Astrocyte (in vitro differentiated cells and primary cell): ENCODE data around the gene CNKSR3.

- PRO-cap = no peak
- RRBS, 2 experiments = no CpG with 5 or more reads among the region's 7 CpGs
These were observed 64.8 kb downstream of the SYNE1 start for GRCh38 chr6:152572222-152572845.

- PRO-cap = unidirectional peak, plus-strand start at chr6:152636658
- RRBS, 2 experiments = no CpG with 5 or more reads among the region's 37 CpGs
These were observed 1.1 kb downstream of the SYNE1 start for GRCh38 chr6:152635775-152636730.

DNA sequence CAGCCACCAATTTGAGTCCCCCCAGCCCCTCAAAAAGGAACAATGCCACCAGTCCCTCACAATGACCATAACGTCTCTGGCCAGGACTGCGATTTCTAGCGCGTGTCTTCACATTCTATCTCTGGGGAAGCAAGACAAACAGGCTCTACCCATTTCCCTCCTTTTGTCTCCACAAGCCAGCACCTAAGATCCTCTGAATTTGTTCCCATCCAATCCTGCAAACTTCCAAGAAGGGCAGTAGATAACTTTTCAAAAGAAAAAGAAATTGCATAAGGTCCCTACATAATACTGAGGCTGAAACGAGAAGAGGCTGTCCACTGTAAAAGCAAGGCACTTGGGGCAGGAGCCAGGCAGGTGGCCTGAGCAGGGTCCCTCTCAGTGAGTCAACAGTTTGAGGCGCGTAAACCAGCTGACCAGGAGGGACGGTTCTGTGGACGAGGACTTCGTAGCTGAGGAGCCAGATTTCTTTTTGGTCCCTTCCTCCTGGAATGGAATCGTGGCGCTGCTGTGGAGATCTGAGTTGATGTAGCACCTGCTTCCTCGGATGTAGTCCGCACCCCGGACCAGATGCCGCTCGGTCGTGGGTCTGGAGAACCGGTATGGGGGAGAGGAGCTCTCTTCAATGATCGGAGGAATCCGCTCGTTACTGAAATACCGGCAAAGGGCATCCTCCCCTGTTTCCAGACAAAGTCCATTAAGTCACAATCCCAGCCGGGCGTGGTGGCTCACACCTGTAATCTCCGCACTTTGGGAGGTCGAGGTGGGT is 49.6 kb upstream of the IPCEF1 start:
- PRO-cap = no peak
- RRBS, 2 experiments = 100% methylated on average over 5 of the region's 27 CpGs; no CpG with 5 or more reads in 1 of the 2 experiments

DNA sequence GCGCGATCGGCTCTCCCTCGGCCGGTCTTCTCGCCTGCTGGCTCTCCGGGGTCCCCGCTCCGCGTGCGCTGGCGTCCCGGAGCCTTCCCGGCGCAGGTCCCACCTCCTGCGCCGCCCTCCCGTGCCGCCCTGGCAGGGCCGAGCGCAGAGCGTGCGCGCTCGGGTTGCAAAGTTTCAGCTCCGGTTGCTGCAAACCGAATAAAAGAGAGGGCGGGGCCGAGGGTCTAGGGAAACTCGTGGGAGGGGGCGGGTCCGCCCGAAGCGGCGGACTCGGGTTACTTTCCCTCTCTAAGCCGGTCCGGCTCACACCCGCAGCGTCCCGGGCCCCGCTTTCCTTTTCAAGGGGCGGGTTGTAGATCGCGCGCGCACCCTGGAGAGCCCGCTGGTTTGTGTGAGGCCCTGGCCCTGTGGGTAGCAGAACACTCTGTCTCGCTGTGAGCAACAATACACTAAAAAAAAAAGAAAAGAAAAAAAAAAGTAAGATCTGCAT is at the start of gene CNKSR3:
Gene CNKSR3 (minus strand): TSS at position 200 of the 490 bp plus-strand sequence.
- PRO-cap = no peak
- RRBS, 2 experiments = 2 to 3% methylated on average over 10 to 21 of the region's 49 CpGs

DNA sequence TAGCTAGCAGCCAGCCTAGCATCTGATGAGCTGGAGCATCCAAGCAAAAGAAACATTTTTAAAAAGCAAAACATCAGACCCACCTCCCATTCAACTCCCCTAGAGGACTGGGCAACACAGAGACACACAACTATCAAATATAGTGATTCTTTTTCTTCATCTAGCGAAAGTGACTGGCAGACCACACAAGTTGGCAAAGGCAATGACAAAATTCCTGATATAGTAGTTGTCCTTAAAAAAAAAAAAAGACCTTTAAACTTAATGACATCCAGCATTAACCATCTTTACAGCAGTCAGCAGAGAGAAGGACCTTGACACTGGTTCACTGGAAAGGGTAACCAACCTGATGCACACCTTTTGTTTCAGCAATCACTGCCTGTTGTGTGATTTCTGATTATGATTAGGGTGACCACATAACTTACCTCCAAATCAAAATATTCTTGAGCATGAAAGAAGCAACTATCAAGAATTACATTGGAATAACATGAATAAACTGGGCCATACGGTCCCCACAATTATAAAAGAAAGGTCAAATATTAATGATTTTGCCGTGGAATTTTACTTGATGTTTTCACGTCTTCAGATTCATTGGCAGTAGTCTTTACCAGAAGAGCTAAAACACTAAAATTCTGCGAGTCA is 1.8 kb upstream of the CNKSR3 start:
- PRO-cap = no peak
- RRBS, 2 experiments = no CpG with 5 or more reads among the region's 5 CpGs

GRCh38 chr6:154615547-154616144 is 105.2 kb upstream of the CNKSR3 start:
- PRO-cap = no peak
- RRBS, 2 experiments = no CpG with 5 or more reads among the region's 16 CpGs

DNA sequence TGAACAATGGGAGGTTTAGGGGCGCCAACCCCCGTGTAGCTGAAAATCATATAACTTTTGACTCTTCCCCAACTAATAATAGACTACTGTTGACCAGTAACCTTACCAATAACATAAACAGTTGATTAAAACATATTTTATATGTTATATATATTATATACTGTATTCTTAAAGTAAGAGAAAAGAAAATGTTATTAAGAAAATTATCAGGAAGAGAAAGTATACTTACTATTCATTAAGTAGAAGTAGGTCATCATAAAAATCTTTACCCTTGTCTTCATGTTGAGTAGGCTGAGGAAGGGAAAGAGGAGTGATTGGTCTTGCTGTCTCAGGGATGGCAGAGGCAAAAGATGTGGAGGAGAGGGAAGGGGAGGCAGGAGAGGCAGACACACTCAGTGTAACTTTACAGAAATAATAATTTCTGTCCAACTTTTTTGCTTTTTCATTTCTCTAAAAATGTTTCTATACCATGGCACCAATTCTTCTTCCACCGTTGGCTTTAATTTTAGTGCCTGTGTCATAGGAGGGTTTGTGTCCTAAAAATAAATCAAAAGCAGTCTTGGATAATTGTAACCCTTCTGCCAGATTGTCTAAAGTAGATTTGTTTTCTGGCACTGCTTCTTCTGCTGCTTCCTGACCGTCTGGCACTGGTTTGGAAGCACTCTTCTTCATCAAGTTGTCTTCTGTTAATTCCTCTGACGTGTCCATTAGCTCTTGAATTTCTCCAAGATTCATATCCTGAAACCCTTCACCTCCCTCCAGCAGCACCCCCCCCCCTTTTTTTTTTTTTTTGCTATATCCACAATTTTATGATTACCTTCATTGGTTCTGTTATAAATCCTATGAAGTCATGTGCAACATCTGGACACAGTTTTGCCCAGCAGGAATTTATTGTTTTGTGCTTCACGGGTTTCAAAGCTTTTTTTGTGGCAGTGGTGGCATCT is 32.9 kb downstream of the SCAF8 start:
- PRO-cap = no peak
- RRBS, 2 experiments = no CpG with 5 or more reads among the region's 6 CpGs

- PRO-cap = no peak
- RRBS, 2 experiments = no CpG with 5 or more reads among the region's 7 CpGs
These were observed 61.8 kb downstream of the SCAF8 start for GRCh38 chr6:154794860-154795546.

DNA sequence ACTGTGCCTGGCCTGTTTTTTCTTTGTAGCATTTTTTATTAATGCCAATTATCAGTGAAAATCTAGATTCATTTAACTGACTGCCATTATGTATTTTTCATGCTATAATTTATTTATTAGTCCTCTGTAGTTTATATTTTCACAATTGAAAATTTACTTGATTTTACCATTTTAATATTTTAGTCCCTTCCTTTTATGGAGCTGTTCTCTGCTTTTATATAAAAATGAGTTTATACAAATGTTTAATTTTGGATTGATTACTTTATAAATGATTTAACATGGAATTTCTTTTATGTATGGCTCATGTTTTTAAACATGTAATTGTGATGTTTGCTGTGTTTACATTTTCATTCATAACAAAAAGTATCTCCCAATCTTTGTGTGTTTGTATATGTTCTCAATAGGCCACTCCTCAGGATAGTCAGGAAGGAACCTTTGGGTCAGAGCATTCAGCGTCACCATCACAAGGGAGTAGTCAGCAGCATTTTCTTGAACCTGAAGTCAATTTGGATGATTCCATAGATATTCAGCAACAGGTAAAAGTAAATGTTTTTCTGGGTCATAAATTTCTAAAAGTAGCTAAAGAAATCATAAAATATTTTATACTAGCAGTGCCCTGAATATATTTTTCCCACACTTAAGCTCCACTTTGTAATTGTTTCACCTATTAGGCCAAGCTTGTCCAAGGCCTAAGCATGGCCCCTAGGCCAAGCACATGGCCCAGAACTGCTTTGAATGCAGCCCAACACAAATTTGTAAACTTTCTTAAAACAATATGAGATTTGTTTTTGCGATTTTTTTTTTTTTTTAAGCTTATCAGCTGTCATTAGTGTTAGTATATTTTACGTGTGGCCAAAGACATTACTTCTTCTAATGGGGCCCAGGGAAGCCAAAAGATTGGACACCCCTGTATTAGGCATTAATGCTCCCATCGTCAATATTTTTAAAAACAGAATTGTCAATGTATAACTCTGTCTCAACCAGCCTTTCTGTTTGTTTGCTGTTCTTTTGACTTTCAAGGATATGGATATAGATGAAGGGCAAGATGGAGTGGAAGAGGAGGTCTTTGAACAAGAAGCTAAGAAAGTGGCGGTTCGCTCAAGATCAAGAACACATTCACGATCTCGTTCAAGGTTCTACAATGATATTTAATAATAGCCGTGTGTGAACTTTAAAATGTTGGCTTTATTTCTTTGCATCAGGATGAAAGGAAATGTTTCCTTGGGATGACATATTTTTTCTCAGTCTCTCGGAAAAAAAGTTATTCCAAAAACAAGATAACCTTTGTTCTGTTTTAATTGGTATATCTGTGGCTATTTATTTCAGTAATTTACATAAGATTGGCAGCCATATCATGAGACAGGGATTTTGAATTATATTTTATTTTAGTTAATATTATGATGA is 75.0 kb downstream of the SCAF8 start:
- PRO-cap = no peak
- RRBS, 2 experiments = no CpG with 5 or more reads among the region's 10 CpGs

DNA sequence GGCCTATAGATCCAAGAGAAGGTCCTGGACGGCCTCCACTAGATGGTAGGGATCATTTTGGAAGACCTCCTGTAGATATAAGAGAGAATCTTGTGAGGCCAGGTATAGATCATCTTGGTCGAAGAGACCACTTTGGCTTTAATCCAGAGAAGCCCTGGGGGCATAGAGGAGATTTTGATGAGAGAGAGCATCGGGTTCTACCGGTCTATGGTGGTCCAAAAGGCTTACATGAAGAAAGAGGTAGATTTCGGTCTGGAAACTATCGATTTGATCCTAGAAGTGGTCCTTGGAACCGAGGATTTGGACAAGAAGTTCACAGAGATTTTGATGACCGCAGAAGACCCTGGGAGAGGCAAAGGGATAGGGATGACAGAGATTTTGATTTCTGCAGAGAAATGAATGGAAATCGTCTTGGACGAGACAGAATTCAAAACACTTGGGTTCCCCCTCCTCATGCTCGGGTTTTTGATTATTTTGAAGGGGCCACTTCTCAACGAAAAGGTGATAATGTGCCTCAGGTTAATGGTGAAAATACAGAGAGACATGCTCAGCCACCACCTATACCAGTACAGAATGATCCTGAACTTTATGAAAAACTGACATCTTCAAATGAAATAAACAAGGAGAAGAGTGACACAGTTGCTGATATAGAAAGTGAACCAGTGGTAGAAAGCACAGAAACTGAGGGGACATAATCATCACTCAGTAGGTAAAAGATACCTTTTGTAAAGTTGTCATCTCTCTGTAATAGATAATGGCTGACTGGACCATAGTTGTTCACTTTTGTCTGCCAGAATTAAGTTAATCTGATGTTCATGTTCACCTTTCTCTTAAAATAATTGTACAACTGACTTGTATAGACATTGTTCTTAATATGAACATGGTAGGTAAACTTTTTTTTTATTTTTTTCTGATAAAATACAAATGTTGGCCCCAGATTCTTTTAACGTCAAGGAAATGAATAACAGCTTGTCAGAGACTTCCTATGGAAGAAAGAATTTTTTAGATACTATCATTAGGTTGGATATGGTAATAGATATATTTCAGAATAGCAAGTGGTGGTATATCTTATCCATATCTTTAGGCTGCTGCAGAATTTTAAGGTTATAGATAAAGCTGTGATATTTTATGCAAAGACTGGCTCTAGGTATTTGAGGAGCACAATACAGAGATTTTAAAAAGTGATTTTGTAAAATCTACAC is 99.9 kb downstream of the SCAF8 start:
- PRO-cap = no peak
- RRBS, 2 experiments = no CpG with 5 or more reads among the region's 13 CpGs

GRCh38 chr6:154996798-154997463 is 1.8 kb downstream of the TIAM2 start:
- PRO-cap = no peak
- RRBS, 2 experiments = no CpG with 5 or more reads among the region's 8 CpGs

- PRO-cap = no peak
- RRBS, 2 experiments = no CpG with 5 or more reads among the region's 7 CpGs
These were observed 9.7 kb upstream of the CLDN20 start for GRCh38 chr6:155254045-155254483.

- PRO-cap = no peak
- RRBS, 2 experiments = no CpG with 5 or more reads among the region's 5 CpGs
These were observed 1.1 kb upstream of the TFB1M start for GRCh38 chr6:155315349-155315743.

- PRO-cap = unidirectional peak, minus-strand start at chr6:155782514
- RRBS, 2 experiments = no CpG with 5 or more reads among the region's 1 CpG
These were observed 326.6 kb upstream of the NOX3 start for GRCh38 chr6:155782250-155782578.

DNA sequence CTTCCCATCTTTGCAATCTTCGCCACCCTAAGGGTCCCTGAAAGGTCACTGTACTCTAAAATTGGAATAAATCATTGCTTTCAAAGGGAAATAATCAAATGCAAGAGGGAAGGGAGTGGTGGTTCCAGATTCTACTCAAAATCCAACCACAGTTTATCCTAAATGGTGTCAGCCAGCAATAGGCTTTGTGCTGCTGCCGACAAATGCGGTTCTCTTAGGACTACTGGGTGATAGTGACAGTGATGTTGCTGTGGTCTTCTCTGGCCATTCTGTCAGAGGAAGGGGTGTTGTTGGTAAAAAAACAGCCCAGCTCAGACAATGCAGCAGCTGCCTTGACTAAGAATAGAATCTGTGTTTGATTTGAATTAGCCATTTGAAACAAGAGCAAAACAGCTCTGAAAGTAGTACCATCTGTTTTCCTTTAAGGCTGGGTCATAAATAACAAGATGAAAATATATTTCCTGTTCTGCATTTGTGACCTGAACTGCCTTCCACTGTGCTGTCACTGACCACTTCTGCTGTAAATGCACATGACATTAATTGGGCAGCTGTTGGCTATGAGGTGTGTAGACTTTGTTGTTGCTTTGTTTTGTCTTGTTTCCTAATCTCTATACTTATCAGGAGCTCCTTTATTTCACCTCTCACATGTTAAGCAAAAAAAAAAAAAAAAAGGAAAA is 497.9 kb upstream of the ARID1B start:
- PRO-cap = no peak
- RRBS, 2 experiments = no CpG with 5 or more reads among the region's 3 CpGs

- PRO-cap = no peak
- RRBS, 2 experiments = no CpG with 5 or more reads among the region's 11 CpGs
These were observed 125.8 kb upstream of the ARID1B start for GRCh38 chr6:156651345-156651818.

DNA sequence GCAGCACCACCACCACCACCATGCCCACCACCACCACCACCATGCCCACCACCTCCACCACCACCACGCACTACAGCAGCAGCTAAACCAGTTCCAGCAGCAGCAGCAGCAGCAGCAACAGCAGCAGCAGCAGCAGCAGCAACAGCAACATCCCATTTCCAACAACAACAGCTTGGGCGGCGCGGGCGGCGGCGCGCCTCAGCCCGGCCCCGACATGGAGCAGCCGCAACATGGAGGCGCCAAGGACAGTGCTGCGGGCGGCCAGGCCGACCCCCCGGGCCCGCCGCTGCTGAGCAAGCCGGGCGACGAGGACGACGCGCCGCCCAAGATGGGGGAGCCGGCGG is 969 bp downstream of the ARID1B start:
- PRO-cap = bidirectional peak, plus-strand start at position 90 of the sequence, minus-strand start outside the sequence
- RRBS, 2 experiments = 2 to 3% methylated on average over 16 of the region's 27 CpGs

GRCh38 chr6:156953207-156954118 is 176.3 kb downstream of the ARID1B start:
- PRO-cap = unidirectional peak, plus-strand start at chr6:156953818
- RRBS, 2 experiments = no CpG with 5 or more reads among the region's 10 CpGs

DNA sequence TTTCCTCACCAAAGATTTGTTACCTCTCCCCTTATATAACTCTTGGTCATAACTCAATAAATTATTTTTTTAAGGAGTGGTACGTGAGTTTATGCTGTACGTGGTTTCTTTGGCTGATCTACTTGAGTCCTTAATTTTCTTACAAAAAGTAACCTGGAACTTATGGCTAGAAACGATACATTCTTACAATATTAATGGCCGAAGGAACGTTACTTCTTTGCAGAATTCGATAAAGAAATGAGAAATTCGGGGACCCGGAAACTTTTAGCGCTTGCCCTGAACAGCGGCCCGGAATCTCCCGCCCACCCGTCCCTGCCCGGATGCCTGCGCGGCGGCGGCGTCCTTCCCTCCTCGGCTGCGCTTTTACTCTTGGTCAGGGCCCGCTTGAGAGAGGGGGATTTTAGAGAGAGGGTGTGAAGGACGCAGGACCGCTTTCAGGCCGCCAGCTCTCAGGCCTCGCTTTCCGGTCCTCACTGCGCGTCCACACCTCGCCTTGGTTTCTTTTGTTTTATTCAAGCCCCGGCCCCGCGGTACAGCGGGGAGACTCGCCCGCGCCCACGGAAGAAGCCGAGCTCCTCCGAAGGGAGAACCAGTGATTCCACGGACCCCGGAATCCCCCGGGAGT is 243.7 kb downstream of the ARID1B start:
- PRO-cap = bidirectional peak, plus-strand start at position 366 of the sequence, minus-strand start at position 225 of the sequence
- RRBS, 2 experiments = 4 to 5% methylated on average over 10 to 15 of the region's 43 CpGs

DNA sequence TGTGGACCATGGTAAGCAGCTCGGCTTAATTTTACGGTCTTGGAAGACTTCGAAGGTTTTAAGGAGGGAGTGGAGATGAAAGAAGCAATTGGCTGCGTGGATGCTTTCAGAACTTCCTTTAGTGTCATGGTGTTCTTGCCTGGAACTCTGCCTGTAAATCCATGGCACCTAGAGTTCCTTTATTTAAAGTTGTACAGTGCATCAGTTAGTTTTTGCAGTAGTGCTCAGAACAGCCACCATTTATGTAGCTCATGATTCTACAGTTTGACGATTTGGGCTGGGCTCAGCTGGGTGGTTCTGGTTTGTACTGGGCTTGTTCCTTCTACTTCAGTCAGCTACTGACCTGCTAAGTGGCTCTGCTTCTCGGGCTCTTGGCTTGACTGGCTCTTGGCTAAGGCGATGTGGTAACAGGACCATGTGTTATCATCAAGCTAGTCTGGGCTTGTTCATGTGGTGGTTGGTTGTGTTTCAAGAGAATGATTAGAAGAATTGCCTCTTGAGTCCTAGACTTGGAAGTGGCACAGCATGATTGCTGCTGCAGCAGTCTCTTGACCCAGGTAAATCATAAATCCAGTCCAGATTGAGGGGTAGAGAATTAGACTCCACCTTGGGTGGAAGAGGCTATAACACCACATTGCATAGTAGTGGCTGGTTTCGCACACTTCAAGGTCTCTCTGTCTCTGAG is 252.8 kb downstream of the ARID1B start:
- PRO-cap = no peak
- RRBS, 2 experiments = no CpG with 5 or more reads among the region's 8 CpGs